Metastatic Liver Carcinoma in the Adrenal Gland (tissue), 2 donors: ENCODE results near the gene SAMD14.

DNA sequence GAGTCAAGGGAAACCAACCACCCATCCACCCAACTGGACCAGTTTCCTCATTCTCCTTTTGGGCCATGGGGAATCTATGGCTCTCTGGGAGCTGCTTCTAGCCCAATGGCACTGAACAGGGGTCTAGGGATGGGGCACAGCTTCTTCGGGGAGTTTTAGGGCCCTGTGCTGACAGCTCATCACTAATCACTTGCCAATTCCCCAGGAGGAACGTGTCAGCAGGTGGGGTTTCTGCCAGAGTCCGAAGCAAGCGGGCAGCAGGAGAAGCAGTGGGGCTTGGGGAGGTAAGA is 5.2 kb downstream of the PHOSPHO1 start:
- PRO-cap, 2 experiments: no peak in any of the 2 experiments

DNA sequence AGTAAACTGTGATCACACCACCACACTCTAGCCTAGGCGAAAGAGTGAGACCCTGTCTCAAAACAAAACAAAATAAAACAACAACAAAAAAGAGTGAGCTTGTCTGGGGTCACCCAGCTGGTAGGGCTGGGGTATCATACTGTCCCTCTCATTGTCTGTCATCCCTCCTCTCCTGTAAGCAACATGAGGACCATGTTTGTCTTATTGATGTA is 1.1 kb upstream of the PHOSPHO1 start:
- PRO-cap, 2 experiments: no peak in any of the 2 experiments

GRCh38 chr17:49360206-49360425 is 1.9 kb downstream of the ZNF652 start:
- PRO-cap, 2 experiments: no peak in any of the 2 experiments

GRCh38 chr17:49404266-49404811 is 10.3 kb downstream of the PHB1 start:
- PRO-cap, 2 experiments: no peak in any of the 2 experiments

DNA sequence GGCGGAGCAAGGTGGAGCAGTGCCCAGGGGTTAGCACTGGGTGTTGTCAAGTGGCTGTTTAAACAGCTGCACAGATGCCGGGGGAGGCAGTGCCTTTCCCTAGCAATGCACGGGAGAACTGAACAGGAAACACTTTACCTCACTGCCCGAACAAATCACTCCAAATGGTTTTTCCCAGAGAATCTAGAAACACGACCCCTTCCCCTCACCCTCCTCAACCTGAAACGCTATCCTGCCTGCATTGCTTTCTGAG is 6.6 kb downstream of the PHB1 start:
- PRO-cap, 2 experiments: no peak in any of the 2 experiments

DNA sequence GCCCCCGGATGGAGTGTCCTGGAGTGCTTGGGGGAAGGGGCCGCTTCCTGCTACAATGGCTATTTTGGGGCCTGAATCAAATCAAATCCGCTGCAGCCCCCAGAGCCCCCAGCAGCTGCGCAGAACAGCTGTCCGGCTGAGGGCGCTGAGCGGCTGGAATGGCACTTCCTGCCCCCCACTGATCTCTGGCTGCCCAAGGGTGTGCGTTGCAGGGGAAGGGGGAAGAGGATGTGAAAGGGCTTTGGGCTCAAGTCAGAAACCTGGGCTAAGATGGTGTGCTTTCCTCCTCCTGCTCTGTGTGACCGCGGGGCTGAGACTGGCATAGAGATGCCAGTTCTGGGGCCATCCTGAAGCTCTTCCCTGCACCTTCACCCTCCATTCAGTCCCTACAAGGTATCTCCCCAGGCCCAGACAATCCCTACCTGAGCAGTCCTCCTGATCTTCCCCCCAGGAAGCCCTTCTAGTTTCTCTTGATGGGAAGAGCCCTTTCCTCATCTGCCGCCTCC is 24.4 kb upstream of the PHB1 start:
- PRO-cap, 2 experiments: no peak in any of the 2 experiments

DNA sequence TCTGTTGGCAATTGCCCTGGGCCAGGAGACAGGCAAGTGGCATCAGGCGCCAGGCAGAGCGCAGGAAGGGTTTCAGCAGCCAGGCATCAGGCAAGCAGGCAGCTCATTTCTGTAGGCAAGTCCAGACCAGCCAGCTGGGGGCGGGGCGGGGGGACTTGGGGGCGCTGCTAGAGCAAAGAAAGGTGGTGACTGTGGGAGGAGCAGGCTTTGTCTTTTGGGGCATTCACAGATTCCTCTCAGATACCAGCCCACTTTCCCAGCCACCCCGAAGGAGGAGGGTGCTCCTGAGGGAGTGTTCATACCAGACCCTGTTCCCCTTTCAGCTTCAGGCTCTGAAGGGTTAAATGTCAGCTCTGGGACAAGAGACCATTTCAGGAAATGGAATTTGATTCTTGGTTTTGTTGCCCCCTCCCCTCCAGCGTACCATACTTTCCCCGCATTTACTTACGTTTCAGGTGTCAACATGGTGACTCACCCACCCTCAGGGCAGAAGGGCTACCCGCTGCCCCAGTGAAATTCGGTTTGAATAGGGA is 13.1 kb downstream of the NGFR start:
- PRO-cap, 2 experiments: no peak in any of the 2 experiments

DNA sequence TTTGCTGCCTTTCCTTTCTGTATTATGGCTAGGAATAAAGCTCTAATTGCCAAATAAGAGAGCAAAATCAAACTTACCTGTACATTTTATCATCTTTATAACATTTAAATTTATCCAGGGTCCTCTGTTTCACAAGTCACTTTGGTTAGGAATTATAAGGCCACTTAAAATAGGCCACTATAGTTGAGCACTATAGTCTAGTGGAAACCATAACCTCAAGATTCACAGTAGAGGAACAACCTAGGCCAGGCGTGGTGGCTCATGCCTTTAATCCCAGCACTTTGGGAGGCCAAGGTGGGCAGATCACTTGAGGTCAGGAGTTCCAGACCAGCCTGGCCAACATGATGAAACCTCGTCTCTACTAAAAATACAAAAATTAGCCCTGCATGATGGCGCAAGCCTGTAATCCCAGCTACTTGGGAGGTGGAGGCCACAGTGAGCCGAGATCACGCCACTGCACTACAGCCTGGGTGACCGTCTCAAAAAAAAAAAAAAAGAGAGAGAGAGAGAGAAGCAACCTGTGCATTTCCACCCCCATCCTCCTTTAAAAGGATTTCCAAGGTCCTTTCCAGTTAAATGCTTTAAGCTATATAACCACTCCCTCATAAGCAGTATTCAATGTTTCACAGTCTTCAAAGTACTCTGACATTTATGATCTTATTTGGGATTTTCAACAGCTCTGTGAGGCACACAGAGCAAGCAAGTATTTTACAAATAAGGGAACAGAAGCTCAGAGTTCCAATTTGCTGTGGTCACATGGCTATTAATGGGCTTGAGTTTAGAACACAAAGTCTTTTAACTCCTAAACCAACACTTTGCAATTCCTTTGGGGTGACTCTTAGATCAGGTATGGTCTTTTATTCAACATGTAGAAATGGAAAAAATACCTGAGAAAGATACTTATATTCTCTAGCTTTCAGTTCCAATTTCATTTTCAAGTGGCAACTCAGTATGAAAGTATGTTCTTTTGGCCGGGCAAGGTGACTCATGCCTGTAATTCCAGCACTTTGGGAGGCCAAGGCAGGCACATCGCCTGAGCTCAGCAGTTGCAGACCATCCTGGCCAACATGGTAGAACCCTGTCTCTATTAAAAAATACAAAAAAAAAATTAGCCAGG is 31.5 kb downstream of the SPOP start:
- PRO-cap, 2 experiments: no peak in any of the 2 experiments

DNA sequence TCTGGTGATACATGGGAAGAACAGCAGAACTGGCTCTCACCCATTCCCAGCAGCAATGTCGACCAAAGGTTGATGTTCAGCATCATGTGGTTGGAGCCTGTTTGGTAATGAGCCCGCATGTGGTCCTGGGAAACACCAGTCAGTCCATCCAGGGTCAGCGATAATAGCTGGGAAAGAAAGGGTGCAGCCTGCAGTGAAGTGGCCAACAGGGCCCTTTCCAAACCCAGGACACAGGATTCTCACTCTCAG is 3.8 kb downstream of the SLC35B1 start:
- PRO-cap, 2 experiments: no peak in any of the 2 experiments

GRCh38 chr17:49717347-49718360 is 9.9 kb upstream of the SLC35B1 start:
- PRO-cap, 2 experiments: no peak in any of the 2 experiments

DNA sequence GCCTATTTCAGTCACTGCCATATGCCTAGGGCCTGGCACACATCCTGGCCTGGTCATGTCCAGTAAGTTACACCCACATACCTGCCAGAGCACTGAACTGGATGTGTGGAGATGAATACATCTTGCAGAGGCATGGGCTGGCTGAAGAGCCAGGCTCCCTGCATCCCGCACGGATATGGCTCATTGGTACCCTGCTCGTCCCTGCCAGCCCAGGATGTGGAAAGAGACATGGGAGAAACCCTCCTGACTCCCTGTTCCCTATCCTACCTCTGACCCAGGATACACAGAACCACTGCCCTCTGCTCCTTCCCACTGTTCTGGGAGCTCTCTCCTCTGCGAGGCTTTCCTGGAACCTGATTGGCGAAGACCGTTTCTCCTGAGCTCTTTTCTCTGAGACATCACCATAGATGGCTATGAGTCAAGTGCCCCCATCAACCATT is 40.0 kb upstream of the TAC4 start:
- PRO-cap, 2 experiments: no peak in any of the 2 experiments

GRCh38 chr17:49972449-49972803 is 3.4 kb downstream of the DLX4 start:
- PRO-cap, 2 experiments: no peak in any of the 2 experiments

GRCh38 chr17:49980610-49981187 is 11.7 kb downstream of the DLX4 start:
- PRO-cap, 2 experiments: no peak in any of the 2 experiments

DNA sequence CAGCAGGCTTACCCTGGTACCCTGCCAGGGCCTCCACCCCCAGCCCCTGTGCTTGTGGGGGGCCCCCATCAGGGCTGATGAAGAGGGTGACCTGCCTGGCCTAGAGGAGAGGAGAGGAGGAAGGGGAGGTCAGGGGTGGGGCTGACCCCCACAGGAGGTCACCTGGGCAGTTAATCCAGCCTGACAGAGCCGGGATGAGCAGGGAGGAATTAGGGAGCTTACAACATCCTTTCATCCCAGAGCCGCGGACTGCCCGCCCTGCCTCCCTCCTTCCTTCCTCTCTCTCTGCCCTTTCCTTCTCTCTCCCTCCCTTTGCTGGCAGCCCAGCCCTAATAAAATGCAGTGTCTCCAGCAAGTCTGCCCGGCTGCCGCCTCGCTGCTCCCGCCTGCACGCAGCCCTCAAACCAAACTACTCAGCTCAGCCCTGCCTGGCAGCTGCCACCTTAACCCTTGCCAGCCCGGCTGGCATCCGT is 7.2 kb downstream of the DLX3 start:
- PRO-cap, 2 experiments: no peak in any of the 2 experiments

- PRO-cap, 2 experiments: no peak in any of the 2 experiments
These were observed 3.3 kb upstream of the DLX3 start for GRCh38 chr17:49998318-49998661.

DNA sequence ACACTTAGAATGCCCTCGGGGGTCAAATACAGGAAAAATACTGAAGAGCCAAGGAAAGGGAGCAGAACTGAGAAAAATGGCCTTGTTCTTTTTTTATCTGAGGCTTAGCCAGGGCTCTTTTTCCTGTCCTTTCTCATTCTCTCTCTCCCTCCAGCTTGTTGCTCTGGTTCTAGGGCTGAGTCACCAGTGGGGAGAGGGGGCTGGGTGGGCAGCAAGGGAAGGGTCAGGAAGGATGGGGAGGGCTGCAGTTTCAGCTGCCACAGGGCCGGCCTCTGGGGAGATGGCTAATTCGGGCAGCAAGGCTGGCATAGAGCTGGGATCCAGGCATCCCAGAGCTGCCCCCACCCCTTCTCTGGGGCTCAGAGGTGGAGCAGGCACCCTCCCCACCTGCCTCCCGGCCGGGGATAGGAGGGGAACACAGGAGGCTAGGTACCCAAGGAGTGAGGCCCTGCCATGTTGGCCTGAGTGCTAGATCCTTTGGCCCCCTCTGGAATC is 3.9 kb downstream of the ITGA3 start:
- PRO-cap, 2 experiments: no peak in any of the 2 experiments

GRCh38 chr17:50129482-50130651 is at the start of gene SAMD14:
Gene SAMD14 (minus strand): TSS chr17:50130160.
- PRO-cap, 2 experiments: no peak in any of the 2 experiments

GRCh38 chr17:50132057-50132762 is 2.2 kb upstream of the SAMD14 start:
- PRO-cap, 2 experiments: no peak in any of the 2 experiments

DNA sequence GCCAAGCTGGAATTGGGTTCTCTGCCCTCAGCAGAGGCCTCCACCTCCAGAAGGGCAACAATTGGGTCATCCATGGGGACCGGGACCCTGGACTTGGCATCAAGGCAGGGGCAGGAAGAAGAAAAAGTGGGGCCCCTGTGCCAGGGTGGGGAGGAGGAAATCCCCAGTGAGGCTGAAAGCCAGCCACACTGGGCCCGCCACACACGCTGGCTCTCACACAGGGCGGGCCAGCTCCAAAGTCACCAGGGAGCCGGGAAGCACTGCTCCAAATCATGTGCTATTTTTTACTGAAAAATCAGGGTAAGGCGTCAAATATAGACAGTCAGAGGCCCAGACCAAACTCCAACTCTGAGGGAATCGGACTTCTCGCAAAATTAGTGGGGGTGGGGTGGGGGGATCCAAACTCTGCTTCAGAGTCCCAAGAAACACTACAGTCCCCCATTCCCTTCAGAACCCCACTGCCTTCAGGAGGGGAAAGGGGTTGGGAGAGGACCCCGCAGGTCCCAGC is 3.1 kb downstream of the PPP1R9B start:
- PRO-cap, 2 experiments: no peak in any of the 2 experiments

DNA sequence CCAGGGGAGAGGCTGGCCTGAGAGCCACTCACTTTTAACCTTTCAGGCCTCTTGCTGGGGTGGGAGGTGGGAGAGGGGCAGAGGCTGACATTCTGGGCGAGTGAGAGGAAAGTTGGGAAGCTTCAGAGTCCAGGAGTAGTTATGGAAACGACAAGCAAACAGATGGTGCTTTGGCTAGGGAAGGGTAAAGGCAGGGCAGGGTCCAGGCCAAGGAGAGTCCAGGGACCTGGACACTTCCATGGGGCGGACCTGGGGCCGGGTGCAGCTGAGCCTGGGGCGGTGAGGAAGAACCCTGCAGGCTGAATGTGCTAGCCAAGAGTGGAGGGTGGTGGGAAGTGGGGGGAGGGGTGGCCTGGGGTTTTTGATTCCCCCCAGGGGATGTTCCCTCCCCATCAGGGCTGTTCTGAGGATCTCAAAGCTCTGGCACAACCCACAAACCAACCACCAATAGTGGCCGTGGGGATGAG is 2.7 kb downstream of the PPP1R9B start:
- PRO-cap, 2 experiments: no peak in any of the 2 experiments